Daoy (cell line): ENCODE results near the gene ADGRG6.

DNA sequence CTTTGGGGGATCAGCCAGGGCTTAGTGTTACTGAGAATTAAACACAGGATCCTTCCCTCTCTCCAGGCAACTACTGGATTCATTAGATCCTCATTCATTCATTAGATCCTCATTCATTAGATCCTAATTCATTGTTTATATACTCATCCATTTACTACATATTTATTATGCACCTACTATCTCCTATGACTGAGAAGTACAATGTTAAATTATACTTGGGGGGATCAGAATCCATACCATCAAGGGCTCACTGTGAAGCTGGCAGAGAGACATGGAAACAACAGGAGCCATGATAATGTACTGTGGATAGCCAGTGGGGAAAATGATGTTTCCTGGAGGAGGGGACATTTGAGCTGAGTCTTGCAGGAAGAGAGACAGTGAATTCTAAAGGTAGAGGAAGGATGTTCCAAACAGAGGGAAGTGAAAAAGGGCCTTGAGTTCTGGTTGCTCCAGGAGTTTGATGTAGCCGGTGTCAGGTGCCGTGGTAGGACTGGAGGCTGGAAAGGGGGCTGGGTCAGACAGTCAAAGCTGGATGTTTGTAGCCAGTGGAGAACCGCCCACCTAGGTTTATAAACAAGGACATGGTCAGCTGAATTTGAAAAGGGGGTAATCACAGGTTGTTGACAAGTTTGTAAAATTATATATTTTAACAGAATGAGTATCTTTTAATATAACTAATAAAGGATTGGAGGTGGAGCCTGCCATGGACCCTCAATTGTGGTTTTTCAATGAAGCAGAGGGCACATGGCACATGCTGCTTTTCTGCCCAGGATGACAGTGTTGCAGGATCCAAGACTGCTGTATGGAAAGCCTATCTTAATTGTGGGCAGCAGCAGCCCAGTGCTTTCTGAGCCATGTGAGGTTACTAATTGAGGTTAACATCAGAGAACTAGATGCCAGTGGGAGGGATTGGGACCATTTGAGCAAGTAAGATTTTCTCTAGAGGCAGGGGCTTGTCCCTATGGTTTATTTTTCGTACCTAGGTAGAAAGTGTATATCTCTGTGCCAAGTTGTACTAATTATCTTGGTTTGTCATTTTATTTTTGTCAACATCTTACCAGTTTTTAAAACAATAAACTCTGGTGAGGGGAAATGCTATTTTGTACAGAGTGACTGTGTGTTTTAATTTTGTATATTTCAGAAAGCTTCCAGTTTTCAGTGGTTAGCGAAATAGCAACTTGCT, 9.6 kb downstream of the HECA start:
- RAMPAGE, long total RNA, result no peak

DNA sequence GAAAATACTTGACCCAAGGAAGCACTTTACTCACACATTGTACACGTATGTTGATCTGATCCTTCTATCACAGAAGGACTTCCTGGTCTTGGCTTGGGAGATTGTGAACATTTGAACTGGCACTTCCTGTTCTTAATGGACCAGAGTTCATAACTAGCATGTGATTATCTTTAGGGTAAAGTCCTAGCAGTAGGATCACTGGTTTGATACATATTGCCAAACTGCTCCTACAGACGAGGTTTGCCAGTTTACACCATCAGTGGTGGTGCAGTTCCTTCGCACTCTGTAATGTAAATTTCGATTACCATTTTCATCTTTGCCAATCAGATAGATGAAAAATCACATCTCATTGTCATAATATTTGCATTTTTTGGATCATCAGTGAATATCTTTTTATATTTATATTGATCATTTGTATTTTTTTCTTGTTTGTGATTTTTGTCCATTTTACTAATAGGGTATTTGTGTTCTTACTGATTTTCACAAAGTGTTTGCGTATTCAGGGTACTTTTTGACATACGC, 12.9 kb downstream of the HECA start:
- RAMPAGE, long total RNA, result no peak

- RAMPAGE, long total RNA, result no peak
These were observed 32.0 kb downstream of the HECA start for GRCh38 chr6:139166821-139167324.

- RAMPAGE, long total RNA, result no peak
These were observed 2.8 kb downstream of the CITED2 start for GRCh38 chr6:139371285-139372356.

- RAMPAGE, long total RNA, result no peak
These were observed 6.9 kb upstream of the CITED2 start for GRCh38 chr6:139381279-139381731.

DNA sequence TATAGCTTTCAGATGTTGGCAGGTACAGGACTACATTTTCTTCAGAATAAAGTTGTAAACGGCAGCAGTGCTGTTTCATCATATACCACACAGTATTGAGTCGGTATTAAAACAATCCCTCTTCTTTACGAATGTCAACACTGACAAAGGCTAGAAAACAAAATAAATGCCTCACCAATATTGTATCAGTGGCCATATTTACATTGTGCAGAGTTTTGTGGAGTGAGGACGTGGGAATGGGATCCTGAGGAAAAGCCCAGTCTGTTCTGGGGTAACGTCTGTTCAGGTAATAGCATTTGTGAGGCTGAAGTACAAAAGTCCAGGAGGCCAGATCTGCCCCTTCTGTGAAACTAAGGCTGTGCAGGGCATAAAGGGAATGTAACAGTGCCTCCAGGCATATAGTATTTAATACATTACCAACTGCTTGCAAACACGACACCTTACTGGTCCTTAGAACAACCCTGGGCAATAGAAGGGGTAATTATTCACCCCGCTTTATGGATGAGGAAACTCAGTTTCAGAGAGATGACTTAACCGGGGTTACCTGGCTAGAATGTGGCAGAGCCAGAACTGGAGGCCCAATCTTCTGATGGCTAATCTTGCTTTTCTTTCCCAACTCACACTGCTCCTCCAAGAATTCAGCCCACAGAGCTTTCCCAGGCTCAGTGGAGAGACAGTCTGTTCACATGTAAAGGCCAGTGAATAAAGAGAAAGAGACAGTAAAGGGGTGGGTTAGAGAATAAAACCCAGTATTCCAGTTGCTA, 280.4 kb upstream of the CITED2 start:
- RAMPAGE, long total RNA, result no peak

- RAMPAGE, long total RNA, result no peak
These were observed 374.2 kb upstream of the CITED2 start for GRCh38 chr6:139748564-139749202.

GRCh38 chr6:139888795-139889189, 514.3 kb upstream of the CITED2 start:
- RAMPAGE, long total RNA, result no peak

- RAMPAGE, long total RNA, result no peak
These were observed 675.8 kb upstream of the CITED2 start for GRCh38 chr6:140049960-140050888.

DNA sequence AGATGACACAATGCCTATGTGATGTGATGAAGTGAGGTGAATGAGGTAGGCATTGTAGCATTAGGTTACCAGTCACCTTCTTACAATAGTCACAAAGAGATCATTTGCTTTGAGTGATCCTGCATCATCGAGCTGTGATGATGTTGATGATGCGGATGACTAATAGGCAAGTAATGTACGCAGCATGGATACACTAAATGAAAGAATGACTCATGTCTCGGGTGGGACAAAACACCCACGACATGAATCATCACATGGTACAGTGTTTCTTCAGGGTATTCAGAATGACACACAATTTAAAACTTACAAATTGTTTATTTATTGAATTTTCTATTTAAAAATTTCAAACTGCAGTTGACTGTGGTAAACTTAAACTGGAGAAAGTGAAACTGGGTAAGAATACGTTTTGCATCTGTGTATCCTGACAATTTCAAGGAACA, 806.2 kb upstream of the GJE1 start:
- RAMPAGE, long total RNA, result no peak

GRCh38 chr6:141483455-141484061, 649.2 kb upstream of the GJE1 start:
- RAMPAGE, long total RNA, result no peak

DNA sequence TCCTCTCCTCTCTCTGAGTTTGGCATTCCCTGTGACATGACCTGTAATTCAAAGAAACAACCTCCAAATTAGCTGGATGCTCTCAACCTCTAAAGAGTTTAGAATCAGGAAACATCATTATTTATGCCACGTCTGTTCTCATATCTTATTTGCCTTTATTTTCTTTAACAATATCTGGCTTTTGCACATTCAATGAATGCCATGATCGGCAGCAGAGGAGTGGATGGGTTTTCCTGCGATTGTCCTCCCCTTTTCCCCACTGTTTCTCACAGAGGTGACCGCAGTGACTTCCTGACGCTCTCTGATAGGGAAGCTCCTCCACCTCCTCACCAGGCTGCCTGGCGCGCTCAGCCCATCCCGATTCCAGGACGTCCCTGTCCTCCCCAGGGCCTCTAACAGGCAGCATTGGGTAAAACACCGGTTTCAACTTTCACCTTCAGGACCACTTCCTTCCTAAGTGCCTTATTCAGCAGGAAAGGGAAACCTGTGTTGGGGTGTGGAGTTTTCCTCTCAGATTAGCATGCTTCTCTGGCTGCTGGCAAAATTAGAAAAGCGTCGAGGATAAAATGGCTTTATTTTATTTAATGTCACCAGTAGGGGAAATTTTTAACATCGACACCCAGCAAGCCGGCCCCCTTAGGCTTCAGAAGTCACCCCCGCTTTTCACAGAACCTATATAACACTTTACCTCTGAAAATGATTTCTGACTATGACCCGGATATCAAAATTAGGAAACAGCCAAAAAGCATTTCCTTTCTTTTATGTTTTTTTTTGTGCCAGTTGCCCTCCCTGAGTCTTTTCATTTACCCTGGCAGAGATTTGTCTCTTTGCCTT, 570.5 kb upstream of the GJE1 start:
- RAMPAGE, long total RNA, result no peak

GRCh38 chr6:142301602-142302380, at the start of gene ADGRG6:
ADGRG6 (plus strand) TSS chr6:142302007.
- RAMPAGE, long total RNA, result no peak

- RAMPAGE, long total RNA, result no peak
These were observed 645 bp downstream of the ADGRG6 start for GRCh38 chr6:142302381-142302923.

GRCh38 chr6:142751421-142752207, 193.4 kb downstream of the HIVEP2 start:
- RAMPAGE, long total RNA, result no peak

DNA sequence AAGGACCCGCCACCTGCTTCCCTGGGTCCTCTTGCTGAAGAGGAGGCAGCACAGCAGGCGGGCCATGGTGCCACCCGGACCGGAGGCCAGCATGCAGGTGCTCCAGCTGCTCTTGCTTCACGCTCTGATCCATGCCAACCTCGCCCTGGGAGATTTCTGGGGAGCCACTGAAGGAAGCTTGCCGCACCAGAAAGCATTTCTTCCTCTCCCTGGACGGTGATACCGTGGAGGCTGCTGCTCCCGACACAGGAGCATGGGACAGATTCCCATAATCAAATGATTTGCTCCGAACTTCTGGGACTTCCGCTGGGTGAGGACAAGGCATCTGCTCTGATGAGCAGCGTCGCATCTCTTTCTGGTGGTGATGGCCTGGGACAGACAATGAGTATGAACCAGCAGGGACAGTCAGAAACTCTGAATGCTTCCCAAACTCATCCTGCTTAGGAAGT, 173.6 kb downstream of the HIVEP2 start:
- RAMPAGE, long total RNA, result no peak

DNA sequence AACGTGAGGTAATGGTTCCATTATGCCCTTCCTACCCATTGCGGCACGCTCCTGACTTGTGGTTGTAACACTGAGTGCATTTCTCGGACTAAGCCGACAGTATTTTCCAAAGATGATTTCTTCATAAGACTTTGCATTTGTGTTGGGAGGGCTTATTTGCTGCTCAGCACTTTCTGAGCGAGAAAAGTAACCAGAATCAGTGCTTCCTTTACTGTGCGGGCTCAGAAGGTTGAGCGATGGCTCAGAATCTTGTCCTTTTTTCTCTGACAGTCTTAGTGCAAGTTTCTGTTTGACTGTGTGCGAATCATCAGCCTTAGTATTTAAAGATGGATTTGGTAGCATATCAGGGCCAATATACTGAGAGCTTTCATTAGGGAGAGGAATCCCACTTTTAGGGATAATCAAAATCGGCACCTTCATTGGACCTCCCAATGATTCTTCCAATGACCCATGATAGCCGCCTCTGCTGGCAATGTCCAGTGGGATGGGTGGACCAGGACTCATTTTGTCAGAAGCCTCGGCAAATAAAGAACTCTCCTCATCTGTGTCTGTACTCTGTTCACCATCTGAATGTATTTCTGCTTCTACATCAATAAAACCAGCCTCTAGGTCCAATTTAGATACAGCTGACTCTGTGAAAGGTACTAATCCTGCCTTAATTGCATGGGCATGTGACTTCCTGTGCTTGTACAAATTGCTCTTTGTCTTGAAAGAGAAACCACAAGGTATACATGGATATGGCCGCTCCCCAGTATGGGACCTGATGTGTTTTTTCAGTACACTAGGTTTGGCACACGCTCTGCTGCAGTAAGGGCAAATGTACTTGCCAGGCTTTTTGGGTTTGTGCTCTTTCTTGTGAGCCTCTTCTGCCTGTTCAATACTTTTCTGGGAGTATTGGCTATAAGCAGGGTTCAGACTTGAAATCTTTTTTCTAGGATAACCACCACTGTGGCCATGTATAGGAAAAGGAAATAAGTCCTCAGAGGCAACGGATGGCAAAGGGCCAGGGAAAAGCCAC, 171.3 kb downstream of the HIVEP2 start:
- RAMPAGE, long total RNA, result no peak

GRCh38 chr6:142819674-142819996, 125.3 kb downstream of the HIVEP2 start:
- RAMPAGE, long total RNA, result no peak

DNA sequence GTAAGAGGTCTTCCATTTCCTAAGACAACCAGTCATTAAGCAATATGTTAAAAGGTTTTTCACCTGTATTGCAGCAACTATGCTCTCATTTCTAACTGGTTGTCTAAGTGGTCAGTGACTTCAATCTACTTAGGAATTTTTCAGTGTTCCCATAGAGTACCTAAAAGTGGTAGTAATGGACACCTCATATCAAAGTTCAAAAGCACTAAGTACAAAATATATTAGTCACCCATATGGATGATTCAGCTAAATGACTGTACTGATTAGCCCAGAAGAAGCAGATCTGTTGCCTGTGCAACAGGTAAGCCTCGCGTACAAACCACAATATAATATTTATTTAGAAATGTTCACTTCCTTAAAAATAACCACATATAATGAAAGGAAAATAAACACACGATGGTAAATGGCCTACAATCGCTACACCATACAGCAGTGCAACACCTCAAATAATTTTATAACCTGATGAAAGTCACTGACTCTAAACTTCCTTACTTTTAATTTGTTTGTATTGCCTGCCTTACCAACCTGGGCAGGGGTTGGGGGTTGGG, 106.1 kb downstream of the HIVEP2 start:
- RAMPAGE, long total RNA, result no peak

DNA sequence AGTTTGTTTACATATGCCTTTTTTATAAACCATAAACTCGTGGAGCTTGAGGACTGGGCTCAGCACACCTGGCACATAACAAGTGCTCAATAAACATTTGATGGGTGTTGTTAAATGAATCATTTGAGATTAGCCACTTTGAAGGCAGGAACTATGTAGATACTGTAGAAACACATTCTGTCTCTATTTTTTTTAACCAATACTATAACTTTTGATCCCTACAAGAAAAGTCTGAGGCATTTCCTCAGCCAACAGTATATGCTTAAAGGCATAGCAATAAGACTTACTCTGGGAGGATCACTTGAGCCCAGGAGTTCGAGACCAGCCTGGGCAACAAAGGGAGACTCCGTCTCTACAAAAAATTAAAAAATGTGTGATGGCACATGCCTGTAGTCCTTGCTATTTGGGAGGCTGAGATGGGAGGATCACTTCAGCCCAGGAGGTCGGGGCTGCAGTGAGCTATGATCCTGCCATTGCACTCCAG, 86.0 kb downstream of the HIVEP2 start:
- RAMPAGE, long total RNA, result no peak